Pericardium fibroblast (primary cell): ENCODE data around the gene NCF2.

DNA sequence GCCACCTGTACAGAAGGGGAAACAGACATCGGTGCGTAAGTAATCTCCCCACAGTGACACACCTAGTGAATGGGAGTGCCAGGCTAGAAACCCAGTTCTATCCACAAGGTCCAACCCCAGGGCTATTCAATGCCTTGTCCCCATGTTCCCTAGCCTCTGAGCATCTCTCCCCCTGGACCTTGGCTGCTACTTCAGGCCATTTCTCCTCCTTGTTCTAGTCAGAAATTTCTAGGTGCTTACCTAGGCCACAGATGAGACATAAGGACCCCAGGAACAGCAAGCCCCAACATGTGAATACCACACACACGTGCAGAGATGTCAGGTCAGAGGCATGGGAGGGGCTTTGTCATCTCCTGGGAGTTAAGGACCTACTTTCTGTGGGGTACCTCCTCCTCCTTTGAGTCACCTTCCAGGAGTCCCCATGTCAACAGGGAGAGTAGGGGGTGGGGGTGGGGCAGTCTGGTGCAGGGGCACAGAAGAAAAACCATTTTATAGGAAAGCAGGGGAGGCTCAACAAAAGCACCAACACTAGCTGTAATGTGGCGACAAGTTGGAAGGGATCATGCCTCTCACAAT lies 7.1 kb upstream of the RGS16 start:
- RAMPAGE, long total RNA, result no peak

GRCh38 chr1:182863412-182864137 lies 24.4 kb downstream of the DHX9 start:
- RAMPAGE, long total RNA, result no peak

- RAMPAGE, long total RNA, result no peak
Measured at GRCh38 chr1:182883936-182884160, 44.7 kb downstream of the DHX9 start.

- RAMPAGE, long total RNA, result no peak
Measured at GRCh38 chr1:182962564-182962970, 9.6 kb upstream of the SHCBP1L start.

- RAMPAGE, long total RNA, result no peak
Measured at GRCh38 chr1:183043680-183044436, 20.6 kb downstream of the LAMC1 start.

GRCh38 chr1:183130007-183130819 lies 55.9 kb upstream of the LAMC2 start:
- RAMPAGE, long total RNA, result no peak

DNA sequence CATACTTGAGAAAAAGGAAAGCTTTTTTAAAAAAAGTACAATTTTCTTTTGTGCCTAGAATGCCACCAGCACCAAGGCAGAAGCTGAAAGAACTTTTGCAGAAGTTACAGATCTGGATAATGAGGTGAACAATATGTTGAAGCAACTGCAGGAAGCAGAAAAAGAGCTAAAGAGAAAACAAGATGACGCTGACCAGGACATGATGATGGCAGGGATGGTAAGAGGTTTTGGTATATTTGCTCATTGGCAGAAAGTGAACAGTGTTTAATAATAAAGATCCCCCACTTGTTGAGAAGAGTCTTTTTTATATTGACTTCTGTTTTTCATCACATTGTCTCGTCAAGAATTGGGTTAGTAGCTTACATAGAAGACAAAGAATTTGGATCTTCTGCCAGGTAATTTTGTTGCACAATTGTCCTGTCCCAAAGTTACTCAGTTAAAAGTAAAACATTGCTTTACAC lies 48.4 kb upstream of the LAMC2 start:
- RAMPAGE, long total RNA, result no peak

DNA sequence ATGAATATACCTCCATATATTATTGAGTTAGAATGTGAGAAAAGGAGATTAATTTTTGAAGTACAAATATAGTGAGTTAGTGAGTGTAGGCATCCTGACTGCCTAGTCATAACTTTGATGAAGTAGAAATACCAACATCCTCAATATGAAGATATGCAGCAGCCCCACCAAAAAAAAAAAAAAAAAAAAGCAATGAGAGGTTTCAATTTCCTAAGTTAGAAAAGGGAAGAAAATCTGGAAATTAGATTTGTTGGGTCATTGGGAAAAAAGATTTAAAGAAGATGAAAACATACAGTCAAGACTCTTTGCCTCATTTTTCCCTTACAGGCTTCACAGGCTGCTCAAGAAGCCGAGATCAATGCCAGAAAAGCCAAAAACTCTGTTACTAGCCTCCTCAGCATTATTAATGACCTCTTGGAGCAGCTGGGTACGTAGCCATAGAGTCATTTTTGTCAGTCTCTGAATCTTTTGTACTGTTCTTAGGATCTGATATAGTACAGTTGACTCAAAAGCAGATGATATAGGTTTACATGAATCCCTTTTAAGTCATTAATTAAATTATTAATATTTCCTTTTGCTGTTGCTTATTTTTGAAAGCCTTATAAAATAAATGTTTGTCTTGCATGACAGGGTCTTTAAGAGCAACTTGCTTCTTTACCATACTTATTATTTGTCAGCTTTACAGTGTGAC lies 45.8 kb upstream of the LAMC2 start:
- RAMPAGE, long total RNA, result no peak

- RAMPAGE, long total RNA, result no peak
Measured at GRCh38 chr1:183218095-183218852, 32.2 kb downstream of the LAMC2 start.

GRCh38 chr1:183304495-183305124 lies 113.6 kb downstream of the NMNAT2 start:
- RAMPAGE, long total RNA, result no peak

DNA sequence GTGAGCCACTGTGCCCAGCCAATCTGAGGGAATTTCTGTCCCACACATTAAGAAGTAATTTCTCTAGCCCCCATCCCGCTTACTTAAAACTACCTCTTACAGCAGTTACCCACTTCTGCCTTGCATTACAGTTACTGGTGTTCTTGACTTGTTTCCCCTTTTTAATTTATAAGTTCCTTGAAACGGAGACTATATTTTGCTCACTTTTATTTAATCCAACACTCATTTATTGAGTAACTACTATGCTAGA lies 7.0 kb downstream of the NCF2 start:
- RAMPAGE, long total RNA, result no peak

DNA sequence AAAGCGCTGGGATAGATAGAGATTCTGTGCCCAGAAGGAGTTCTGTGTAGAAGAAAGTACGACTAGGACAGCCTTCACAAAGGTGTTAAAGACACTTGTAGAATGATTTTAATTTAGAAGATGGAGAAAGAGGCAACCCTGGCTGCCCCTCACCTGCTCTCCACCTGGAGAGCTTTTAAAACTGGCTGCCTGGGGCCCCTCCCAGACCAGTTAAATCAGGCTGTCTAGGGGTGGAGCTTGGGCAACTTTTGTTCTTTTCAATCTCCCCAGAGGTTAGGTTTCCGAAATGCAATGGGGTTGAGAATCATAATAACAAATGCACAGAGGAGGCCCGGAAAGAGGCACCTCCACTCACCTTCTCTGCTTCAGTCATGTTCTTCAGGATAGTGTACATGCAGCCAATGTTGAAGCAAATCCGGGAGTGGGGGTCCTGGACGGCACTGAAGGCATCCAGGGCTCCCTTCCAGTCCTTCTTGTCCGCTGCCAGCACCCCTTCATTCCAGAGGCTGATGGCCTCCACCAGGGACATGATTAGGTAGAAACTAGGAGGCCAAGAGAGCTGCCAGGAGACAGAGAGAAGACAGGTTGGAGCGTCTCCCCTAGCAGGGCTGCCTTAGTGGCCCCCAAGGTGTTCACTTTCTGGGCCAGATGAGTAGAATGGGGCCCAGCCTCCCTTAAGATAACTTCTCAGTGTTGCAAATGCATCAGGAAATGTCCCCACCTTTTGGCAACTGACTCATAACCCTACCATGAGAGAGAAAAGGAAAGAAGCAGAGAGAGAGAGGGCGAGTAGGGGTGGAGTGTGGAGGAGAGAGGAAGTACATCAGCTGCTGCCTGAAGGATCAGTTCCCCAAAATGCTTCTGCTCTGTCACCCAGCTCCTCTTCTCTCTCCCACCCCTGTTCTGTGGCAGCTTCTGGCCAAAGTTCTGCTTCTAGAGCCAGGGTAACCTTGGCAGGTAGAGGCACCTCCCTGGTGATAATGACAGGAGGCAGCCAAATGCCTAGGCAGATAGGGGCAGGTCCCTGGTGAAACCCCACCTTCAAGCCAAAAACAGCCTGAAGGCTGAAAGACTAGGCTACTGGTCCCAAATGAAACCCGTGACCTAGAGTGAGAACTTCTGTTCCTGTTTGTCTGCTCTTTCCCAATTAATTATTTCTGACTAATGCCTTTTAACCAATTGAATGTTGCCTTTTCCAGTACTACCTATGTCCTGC lies at the start of gene NCF2:
TSS of gene NCF2 (minus strand) at position 659 of the 1,216 bp plus-strand sequence.
- RAMPAGE, long total RNA, result no peak

GRCh38 chr1:183609154-183609660 lies 18.9 kb upstream of the NCF2 start:
- RAMPAGE, long total RNA, result no peak

GRCh38 chr1:183652559-183652992 lies 540 bp downstream of the APOBEC4 start:
- RAMPAGE, long total RNA, result no peak

DNA sequence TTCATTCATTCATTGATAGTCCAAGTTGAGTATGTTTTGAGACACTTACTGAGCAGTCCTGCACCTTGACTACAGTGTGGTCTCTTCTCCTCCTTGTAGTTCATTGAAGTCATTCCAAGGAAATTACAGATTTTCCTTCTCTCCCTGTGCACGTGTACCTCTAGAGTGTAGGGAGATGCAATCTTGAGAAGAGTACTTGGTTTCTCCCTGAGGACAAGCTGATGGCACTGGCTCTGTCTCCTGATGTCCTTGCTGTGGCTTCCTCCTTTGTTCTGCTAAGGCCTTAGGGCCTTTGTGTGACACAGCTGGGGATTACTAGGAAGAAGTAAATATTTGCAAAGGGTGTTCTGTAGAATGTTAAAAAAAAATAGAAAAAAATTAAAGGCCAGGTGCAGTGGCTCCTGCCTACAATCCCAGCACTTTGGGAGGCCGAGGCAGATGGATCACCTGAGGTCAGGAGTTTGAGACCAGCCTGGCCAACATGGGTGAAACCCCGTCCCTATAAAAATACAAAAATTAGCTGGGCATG lies 66.2 kb upstream of the APOBEC4 start:
- RAMPAGE, long total RNA, result no peak

- RAMPAGE, long total RNA, result no peak
Measured at GRCh38 chr1:183806159-183806730, 1.3 kb downstream of the RGL1 start.

GRCh38 chr1:183842357-183842837 lies 37.5 kb downstream of the RGL1 start:
- RAMPAGE, long total RNA, result no peak

DNA sequence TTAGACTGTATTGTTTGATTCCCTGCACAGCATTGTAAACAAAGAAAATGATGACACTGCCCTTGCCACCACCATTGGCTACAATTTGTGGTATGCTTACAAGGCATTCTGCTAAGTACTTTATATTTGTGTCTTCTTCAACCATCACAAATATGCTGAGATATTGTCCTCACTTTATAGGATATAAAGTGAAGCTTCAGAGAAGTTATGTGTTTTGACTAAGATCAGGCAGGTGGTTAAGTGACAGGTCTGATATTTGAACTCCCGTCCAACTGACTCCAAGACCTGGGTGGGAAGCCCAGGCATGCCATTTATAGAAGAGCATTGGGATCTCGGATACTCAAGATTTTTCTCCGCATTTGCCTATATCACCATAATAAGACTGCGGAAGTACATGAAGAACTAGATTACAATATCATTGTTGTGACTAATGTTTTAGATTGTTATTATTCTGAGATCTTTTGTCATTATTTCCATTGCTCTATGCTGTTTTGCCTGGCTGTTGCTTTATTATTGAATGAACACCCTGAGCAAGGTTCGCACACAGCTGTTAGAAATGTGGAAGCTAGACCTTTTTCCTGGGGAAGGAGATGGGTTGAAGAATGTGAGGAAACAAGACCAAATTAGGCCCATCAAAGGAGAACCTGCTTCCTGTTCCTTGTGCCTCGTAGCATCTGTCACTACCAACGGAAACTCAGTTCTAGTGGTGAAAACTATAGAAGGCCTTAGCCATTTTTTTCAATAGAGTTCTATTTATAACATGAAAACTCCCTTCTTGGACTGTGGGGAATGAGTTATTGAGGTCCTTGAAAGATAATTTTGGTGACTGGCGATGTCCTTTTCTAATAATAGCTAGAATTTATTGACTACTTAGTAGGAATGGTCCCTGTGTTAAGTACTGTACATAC lies 68.6 kb downstream of the RGL1 start:
- RAMPAGE, long total RNA, result no peak

- RAMPAGE, long total RNA, result no peak
Measured at GRCh38 chr1:183904667-183905138, 99.8 kb downstream of the RGL1 start.

GRCh38 chr1:183995275-183995676 lies 42.3 kb downstream of the COLGALT2 start:
- RAMPAGE, long total RNA, result no peak